Left colon (tissue), 1 donor: ENCODE results near the genes TMCO6, HARS2, PCDHB8, PCDHB11, PCDHB12, PCDHGB7 and PCDHGC5.

GRCh38 chr5:140551499-140552459 is 4.3 kb downstream of the EIF4EBP3 start:
- PRO-cap = no peak

DNA sequence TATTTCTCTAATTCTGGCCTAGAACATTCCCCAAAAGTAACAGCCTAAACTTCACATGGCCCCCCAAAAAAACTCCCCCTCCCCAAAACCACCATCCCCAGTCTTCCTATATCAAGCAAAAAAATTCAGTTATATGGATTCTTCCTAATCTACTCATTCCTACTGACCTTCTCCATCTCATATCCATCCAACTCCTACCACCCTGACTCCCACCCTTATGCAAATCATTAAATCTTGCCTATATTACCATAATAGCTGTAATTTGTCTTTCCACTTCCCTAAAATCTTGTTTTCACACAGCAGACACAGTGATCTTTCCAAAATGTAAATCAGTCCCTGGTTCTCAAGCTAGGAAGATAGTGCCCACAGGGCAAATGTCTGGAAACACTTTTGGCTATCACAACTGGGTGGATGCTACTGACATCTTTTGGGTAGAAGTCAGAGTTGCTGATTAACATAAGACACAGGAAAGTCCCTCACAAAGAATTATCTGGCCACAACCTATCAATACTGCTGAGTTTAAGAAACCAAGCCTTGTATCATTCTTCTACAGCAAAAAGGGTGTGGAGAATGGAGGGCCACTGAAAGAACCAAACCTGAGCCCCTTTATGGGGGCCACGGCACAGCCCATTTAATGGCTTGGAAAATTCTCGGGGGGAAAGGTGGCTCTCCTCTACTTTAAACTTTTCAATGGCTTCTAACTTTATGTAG is 1.4 kb downstream of the SRA1 start:
- PRO-cap = no peak

DNA sequence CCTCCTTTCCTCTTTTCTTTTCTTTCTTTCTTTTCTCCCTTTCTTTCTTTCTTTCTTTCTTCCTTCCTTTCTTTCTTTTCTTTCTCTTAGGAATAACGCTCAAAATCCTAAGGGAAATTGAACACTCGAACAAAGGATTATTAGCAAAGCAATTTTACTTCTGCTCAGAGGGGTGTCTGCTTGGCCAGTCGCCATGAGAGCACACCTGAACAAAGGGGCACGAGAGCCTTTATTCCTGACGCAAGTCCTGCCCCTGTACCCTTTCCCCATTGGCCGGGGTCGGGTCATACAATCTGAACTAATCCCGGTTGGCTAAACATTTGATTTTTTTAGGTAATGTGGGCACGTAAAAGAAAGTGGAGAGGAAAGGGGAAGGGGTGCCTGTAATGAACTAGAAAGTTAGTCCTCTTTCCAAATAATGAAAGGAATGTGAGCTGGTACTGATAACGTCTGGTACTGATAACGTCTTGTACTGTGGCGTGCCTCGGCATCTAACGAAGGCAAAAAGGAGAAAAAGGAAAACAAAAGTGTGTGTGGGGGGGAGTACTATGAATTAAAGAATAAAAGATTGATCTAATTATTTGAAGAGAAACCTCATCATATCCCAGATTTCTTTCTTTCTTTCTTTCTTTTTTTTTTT is 1.2 kb upstream of the TMCO6 start:
- PRO-cap = no peak

DNA sequence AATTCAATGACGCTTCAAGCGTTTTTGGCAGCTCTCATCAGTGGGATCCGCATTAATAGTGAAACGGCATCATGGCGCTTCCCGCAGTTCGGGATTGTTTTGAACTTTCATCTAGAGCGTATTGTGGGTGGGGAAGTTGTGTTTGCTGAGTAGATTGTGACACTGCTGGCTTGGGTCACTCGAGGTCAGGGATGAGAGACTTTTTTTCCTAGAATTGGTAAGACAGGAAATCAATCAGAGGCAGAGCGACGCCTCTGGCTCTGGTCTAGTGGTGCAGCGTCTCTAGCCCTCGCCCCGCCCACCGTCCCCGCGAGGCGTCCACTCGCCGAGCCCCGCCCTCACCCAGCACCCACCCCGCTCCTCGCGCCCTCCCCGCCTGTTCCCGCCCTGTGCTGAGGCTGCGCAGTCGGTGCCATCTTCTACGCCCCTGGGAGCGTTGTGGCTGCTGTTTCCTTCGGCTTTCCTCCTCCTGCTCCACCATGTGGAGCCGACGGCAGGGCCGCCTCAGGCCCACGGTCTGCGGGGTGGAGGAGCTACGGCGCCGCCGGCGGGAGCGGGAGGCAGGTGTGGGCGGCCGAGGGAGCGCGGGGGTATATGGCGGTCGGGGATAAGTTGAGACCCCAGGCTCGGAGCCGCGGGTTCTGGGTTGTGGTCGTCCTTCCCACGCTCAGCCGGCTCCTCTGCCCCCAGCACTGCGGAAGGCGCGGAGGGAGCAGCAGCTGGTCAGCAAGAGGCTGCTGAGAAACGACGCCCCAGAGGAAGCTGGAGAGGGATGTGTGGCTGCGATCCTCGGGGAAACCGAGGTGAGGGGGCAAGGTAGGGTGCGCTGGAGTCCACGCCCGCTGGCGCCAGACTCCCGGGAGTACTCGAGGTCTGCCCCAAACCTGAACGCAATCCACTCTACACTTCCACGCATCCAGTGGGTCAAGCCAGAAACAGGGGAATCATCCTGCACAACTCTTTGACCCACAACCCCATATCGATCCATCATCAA is at the start of gene TMCO6:
Gene TMCO6, plus strand, starts transcription at position 403 of the 994 bp plus-strand sequence.
- PRO-cap = bidirectional peak, plus-strand start at position 405 of the sequence, minus-strand start at position 96 of the sequence

GRCh38 chr5:140664026-140664565 is 608 bp upstream of the WDR55 start:
- PRO-cap = unidirectional peak, plus-strand start at chr5:140664206; bidirectional peak, plus-strand start at chr5:140664456, minus-strand start at chr5:140664385

DNA sequence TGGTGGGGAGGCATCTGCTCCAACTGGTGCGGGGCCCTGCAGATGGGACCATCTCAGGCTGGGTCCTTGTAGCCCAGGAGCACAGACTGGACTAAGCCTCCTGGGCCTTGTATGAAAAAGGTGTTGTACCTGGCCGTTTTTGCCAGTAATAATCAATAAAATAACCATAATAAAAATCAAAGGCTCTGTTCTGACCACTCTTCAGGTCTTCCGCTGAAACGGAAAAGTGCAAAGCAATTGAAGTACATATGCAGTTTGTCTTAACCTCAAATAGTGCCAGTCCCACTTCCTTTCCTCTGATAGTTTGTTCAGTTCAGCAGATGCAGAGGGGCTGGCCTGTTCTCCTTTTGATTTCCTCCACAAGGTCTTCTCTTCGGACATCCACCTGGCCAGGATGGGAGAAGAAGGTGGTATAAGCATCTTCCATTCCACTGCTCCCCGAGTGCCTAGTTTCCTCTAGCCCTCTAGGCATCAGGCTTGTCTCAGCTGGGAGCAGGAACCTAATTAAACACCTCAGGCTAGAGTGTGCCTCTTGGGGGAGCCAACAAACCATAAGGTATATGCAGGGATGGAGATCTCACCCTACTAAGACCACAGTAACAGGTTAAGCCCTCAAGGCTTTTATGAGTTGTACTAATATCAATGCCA is 692 bp upstream of the DND1 start:
- PRO-cap = no peak

GRCh38 chr5:140688682-140689469 is 2.3 kb downstream of the HARS1 start:
- PRO-cap = no peak

DNA sequence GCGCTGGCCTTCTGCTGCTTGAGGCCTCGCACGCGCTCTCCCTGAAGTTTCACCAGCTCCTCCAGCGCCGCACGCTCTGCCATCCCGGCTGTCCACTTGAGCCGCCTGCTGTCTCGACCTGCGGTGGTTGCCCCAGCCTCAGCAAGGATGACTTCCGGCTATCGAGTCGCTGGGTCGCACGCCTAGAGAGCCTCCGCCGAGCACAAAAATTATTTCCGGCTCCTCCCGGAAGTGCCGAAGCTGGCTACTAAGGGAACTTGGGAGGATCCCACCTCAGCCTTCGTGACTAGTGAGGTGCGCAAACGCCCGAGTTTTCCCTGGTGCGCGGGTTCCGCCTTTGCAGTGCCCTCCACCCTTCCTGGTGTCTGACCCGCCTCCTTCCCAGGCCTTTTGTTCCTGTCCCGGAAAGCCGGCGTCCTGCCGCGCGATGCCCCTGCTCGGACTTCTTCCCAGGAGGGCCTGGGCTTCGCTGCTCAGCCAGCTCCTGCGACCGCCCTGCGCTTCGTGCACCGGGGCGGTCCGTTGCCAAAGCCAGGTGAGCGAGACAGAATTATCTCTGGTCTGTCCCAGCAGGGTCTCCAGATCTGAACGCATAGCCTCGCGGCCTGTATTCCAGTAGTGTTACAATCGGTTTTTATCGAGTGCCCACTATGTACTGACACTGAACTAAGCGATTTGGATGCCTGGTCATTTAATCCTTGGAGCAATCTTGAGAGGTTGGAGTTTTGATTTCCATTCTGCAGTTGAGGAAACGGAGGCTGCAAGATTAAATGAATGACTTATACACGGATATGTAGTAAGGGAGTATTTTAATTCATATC is at the start of gene HARS2:
Gene HARS2, plus strand, starts transcription at position 234 of the 821 bp plus-strand sequence.
- PRO-cap = bidirectional peak, plus-strand start at position 393 of the sequence, minus-strand start at position 98 of the sequence

GRCh38 chr5:140701951-140702215 is 1.6 kb downstream of the ZMAT2 start:
- PRO-cap = no peak

DNA sequence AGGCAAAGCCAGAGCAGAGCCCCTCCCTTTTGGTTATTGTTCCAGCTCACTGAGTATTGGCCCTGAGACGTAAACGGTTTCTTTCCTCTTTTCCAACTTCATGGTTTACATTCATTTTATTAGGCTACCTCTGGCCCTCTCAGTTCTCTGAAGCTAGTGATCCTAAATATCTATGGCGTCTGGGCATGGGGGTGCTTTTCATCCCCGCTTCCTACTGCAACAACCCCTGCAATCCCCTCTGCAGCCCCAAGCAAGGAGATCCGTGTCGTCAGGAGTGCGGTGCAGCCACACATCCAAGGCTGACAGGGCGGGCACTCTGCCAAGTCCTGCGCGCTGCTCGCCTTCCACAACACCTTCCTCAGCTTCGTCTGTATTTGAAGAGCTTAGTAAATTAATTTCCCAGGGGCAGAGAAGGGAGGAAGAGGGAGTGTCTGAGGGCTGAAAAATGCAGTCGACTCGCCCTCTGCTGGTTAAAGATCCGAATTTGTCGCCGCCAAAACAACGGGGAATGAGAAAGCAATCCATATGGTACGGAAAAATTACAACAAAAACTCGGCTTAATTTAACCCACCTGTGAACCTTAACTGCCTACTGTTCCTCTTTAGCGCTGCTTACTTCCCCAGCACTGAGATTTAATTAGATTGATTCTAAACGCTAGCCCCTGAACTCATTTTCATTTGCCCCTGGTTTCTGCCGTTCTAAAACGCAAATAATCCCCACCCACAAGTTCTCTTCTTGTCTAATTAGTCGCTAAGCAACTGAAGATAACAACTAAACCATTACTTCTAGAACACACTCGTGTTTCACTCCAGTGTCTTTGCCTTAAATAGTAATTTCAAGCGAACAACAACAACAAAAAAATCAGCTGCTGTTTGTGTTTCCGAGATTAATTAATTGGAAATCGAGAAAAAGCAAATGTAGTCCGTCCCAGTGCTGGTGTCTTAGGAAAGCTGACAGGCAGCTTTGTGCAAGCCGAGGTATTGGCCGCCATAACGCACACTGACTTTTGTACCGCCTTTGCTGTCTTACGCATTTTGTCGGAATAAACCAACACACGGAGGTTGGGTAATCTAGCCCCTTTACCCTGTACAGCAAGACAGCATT is 10.9 kb upstream of the PCDHB1 start:
- PRO-cap = no peak

GRCh38 chr5:141050955-141051196 is 298 bp upstream of the PCDHB1 start:
- PRO-cap = no peak

- PRO-cap = no peak
Observed at GRCh38 chr5:141177449-141178261, at the start of gene PCDHB8. Gene PCDHB8 (plus strand): TSS chr5:141177790.

DNA sequence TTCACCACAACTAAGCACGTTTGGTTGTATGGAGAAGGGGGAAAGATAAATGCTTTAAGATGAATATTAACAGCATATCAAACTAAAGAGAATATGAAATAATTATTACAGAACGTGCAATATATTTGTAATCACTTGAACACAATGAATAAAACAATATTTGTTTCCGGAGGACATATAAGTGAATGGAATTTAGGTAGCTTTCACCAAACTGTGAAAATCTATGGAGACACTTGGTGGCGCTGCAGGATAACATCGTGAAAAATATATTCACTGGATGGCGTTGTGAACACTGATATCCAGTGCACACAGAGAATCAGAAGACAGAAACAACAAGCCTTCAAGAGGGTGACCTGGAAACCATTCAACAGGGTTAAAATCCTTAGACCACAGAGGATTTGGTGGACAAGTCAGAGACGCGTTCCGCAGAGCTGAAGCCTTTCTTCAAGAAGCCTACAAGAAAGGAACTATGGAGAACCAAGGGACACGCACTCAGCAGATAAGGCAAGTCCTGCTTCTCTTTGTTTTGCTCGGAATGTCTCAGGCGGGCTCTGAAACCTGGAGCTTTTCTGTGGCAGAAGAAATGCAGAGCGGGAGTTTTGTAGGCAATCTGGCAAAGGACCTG is at the start of gene PCDHB11:
Gene PCDHB11, plus strand, starts transcription at position 322 of the 625 bp plus-strand sequence.
- PRO-cap = no peak

DNA sequence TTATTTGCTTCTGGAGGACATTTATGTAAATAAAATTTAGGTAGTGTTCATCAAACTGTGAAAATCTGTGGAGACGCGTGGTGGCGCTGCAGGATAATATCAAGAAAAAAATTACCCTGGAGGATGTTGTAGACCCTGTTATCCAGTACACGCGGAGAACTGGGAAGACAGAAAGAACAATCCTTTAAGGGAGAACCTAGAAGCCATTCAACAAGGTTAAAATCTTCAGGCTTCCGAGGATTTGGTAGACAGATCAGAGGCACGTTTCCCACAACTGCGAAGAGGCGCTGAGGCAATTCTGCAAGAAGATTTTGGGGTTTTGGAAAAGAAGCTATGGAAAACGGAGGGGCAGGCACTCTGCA is at the start of gene PCDHB12:
Gene PCDHB12, plus strand, starts transcription at position 145 of the 362 bp plus-strand sequence.
- PRO-cap = no peak

DNA sequence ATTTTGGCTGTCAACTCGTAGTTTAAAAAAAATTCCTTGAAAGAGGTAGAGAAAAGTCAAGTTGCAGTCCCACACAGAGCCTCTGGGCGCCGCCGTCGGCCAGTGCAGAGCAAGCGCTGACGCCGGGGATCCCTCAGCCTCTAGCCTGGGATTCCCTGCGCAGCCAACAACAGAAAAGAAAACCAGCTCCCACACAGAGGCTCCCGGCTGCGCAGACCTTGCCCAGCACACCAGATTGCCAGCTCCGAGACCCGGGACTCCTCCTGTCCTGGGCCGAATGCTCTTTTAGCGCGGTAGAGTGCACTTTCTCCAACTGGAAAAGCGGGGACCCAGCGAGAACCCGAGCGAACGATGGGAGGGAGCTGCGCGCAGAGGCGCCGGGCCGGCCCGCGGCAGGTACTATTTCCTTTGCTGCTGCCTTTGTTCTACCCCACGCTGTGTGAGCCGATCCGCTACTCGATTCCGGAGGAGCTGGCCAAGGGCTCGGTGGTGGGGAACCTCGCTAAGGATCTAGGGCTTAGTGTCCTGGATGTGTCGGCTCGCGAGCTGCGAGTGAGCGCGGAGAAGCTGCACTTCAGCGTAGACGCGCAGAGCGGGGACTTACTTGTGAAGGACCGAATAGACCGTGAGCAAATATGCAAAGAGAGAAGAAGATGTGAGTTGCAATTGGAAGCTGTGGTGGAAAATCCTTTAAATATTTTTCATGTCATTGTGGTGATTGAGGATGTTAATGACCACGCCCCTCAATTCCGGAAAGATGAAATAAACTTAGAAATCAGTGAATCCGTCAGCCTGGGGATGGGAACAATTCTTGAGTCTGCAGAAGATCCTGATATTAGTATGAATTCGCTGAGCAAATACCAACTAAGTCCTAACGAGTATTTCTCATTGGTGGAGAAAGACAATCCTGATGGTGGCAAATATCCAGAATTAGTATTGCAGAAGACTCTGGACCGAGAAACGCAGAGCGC is at the start of gene PCDHGB7:
Gene PCDHGB7, plus strand, starts transcription at position 169 of the 971 bp plus-strand sequence.
- PRO-cap = no peak

DNA sequence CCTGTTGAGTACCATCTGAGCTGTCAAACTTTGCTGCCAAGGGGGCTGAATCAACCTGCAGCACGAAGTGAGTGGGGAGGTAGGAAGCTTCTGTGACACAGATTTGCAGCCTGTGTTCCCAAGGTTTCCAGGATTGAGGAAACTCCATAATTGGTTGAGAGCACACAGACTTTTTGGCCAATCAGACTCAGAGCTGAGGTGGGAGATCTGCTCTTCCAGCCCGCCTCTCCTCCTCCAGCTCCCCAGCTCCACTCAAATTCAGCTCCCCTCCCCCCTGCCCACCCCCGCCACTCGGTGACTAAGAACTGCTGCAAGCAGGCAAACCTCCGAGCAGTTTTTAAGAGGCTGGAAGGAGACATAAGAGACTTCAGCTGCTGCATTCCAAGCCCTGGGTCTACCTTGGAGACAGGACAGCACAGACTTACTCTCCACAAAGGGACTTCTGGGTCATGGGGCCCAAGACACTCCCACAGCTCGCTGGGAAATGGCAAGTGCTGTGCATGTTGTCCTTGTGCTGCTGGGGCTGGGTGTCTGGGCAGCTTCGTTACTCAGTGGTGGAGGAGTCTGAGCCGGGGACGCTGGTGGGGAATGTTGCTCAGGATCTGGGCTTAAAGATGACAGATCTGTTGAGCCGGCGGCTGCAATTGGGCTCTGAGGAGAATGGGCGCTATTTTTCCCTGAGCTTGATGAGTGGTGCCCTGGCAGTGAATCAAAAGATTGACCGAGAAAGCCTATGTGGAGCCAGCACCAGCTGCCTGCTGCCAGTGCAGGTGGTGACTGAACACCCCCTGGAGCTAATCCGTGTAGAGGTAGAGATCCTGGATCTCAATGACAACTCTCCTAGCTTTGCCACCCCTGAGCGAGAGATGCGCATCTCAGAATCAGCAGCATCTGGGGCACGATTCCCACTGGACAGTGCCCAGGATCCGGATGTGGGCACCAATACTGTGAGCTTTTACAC is at the start of gene PCDHGC5:
Gene PCDHGC5, plus strand, starts transcription at position 290 of the 961 bp plus-strand sequence.
- PRO-cap = no peak

DNA sequence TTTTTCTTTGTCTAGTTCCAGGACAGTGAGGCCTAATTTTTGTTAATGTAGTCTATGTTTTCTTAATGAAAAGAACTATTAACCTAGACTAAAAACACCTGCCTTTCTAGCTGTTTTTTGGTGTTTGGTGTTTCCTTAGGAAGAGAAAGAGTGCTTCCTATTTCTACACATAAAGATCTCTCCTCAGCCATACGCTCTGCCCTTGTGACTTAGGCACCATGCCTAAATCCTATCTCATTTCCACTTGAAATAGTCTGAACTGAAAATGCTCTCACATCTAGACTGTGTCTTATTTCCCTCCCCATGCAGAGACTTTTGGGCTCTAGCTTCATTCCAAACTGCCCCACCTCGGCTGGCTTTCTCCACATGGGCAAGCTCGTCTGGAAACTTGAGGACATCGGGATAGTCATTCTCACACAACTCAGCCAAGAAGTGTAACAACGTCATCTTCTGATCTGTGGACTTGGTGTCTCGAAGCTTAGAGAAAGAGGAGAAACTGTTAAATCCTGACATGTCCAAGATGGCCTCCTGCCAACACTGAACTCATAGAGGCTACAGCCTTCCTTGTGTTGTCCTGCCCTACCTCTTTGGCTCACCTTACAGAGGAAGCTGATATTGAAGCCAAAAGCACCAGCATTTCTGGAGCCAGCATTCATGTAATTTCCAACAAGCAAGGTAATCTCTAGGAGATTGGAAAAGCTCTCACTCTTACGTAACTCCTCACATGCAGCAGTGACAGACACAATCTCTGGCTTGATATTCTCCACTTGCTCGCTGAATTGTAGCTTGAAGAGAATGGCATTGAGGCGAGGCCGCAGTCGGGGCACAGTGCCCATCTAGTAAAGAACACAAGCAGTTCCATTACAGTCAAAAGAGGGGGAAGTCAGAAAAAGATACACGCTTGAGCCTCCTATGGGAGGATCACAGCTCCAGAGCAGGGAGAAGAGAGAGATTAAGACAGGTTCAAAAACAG is 39.5 kb downstream of the PCDHGC5 start:
- PRO-cap = no peak

DNA sequence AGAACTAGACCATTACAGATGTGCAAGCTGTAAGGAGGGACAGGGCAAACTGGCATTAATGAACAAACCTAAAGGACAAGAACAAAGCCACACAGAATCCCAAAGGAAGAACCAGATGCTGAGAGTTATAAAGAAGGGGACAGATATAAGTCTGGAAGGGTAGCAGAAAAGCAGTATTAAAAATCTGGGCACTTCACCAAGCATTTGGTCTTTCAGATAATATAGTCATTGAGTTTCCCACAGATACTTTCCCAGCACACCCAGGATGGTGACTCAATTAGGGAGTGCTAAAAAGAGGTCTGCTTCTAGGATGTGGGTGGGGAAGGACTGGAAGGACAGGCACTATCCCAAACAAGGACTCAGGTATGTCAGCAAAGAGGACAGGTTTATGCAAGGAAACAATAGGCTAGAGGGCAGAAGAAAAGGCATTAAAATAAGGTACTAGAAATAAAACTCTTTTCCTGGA is 59.4 kb downstream of the DIAPH1 start:
- PRO-cap = no peak

- PRO-cap = no peak
Observed at GRCh38 chr5:141564511-141565000, 54.2 kb downstream of the DIAPH1 start.

GRCh38 chr5:141636186-141636653 is 429 bp downstream of the HDAC3 start:
- PRO-cap = no peak